Liver (tissue), 9 donors: ENCODE data around the gene OPN5.

- PRO-cap, 5 experiments, result peak in 3 of 5 experiments; most common plus-strand start chr6:44263628 (in 2); most common minus-strand start chr6:44263565 (in 1)
- RAMPAGE, long total RNA, 2 experiments, result no peak in any of the 2 experiments
- RRBS, result no CpG with 5 or more reads among the region's 12 CpGs
Observed at GRCh38 chr6:44262873-44263912, 2.2 kb downstream of the NFKBIE start.

- PRO-cap, 5 experiments, result no peak in any of the 5 experiments
- RAMPAGE, long total RNA, 2 experiments, result no peak in any of the 2 experiments
- RRBS, result no CpG with 5 or more reads among the region's 8 CpGs
Observed at GRCh38 chr6:44289719-44290415, 7.6 kb downstream of the TCTE1 start.

DNA sequence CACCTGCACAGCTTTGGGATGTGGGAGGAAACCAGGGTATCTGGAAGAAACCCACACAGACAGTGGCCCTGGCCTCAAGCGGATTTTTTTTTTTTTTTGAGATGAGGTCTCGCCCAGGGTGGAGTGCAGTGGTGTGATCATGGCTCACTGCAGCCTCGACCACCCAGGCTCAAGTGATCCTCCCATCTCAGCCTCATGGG lies 3.5 kb upstream of the CDC5L start:
- PRO-cap, 5 experiments, result no peak in any of the 5 experiments
- RAMPAGE, long total RNA, 2 experiments, result no peak in any of the 2 experiments
- RRBS, result no CpG with 5 or more reads among the region's 3 CpGs

GRCh38 chr6:44445441-44446127 lies 58.1 kb downstream of the CDC5L start:
- PRO-cap, 5 experiments, result no peak in any of the 5 experiments
- RAMPAGE, long total RNA, 2 experiments, result no peak in any of the 2 experiments
- RRBS, result no CpG with 5 or more reads among the region's 6 CpGs

DNA sequence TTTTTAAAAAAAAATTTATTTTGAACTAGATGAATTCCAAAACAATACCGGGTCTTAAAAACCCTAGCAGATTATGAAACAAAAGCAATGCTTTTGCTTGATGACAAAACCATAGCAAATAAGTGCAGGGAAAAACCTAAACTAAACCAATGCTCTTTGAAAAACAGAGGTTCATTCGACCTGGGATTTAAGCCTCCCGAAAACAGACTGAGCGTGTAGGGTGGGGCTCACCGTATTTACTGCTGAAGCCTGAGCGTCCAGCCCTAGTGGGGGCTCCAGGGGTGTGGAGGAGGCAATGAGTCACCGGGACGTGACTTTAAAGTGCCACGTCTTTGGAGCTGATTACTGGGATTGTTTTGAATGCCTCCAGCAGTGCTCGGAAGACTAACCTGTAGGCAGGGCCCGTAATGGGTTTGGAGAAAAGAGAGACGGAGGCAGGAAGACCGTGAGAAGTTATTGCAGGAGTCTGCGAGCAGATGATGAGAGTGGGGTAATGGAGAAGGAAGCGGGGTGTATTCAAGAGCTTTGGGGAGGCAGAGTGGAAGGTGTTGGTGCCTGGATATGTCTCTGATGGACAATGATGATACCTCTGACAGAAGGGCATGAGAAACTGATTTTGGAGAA lies 69.2 kb downstream of the CDC5L start:
- PRO-cap, 5 experiments, result no peak in any of the 5 experiments
- RAMPAGE, long total RNA, 2 experiments, result no peak in any of the 2 experiments
- RRBS, result no CpG with 5 or more reads among the region's 15 CpGs

- PRO-cap, 5 experiments, result no peak in any of the 5 experiments
- RAMPAGE, long total RNA, 2 experiments, result no peak in any of the 2 experiments
- RRBS, result 3% methylated on average over 12 of the region's 43 CpGs
Observed at GRCh38 chr6:45419367-45420127, 41.8 kb upstream of the SUPT3H start.

DNA sequence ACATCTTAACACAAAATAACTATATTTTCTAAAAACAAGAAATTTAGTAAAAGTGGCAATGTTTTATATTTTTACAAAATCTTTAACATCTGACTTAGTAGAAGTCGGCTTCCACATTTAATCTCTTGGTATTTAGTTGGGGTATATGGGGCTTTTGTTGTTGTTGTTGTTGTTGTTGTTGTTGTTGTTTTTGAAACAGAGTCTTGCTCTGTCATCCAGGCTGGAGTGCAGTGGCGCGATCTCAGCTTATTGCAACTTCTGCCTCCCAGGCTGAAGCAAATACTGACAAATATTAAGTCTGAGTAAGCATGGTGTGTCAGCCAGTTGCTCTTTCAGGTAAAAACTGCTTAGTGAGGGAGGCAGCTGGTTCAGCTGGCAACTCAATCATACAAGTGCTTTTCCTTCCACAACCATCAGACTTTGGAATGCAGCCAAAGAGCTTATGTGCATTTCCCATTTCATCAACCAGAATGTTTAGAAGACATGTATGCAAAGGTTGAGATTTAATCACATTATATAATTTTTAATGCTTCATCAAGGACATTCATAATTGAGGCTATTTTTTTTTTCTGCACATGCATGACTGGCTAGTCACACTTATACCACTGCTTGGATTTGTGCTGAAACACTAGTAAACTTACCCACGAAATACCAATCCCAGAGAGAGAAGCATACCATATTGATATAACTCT lies 56.1 kb downstream of the CLIC5 start:
- PRO-cap, 5 experiments, result no peak in any of the 5 experiments
- RAMPAGE, long total RNA, 2 experiments, result no peak in any of the 2 experiments
- RRBS, result no CpG with 5 or more reads among the region's 4 CpGs

- PRO-cap, 5 experiments, result no peak in any of the 5 experiments
- RAMPAGE, long total RNA, 2 experiments, result no peak in any of the 2 experiments
- RRBS, result no CpG with 5 or more reads among the region's 7 CpGs
Observed at GRCh38 chr6:45982941-45983650, 32.6 kb downstream of the CLIC5 start.

GRCh38 chr6:46010853-46011742 lies 4.6 kb downstream of the CLIC5 start:
- PRO-cap, 5 experiments, result no peak in any of the 5 experiments
- RAMPAGE, long total RNA, 2 experiments, result no peak in any of the 2 experiments
- RRBS, result no CpG with 5 or more reads among the region's 12 CpGs

DNA sequence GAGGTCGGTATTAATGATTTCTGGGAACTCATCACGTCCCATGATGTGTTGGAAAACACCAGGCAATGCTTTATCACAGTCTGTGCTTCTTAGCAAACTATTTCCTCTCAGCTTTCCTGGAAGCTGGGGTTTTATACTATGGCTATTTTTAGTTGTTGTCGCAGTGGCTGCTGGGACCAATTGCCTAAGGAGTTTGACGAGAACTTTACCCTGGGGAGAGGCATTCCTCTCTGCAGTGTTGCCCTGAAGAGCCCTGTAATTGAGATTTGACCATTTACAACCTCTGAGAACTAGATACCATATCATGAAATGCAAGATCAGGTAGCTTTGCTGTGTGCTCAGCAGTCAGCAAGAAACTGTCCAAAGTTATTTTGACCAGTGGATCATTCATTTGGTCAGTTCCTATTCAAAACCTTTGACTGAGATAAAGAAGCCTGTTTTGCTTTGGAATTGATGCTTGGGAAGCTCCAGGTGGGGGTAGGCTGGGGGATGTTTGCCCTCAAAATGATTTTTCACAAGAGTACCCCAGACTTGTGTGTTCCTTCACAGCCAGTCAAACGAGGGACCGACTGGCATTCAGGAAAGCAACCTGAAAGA lies 38.0 kb upstream of the CLIC5 start:
- PRO-cap, 5 experiments, result peak in 2 of 5 experiments; most common plus-strand start position 223 of the sequence (in 2); most common minus-strand start position 106 of the sequence (in 1)
- RAMPAGE, long total RNA, 2 experiments, result no peak in any of the 2 experiments
- RRBS, result no CpG with 5 or more reads among the region's 6 CpGs

GRCh38 chr6:46234138-46234733 lies 63.5 kb upstream of the ENPP5 start:
- PRO-cap, 5 experiments, result no peak in any of the 5 experiments
- RAMPAGE, long total RNA, 2 experiments, result no peak in any of the 2 experiments
- RRBS, result no CpG with 5 or more reads among the region's 2 CpGs

- PRO-cap, 5 experiments, result no peak in any of the 5 experiments
- RAMPAGE, long total RNA, 2 experiments, result no peak in any of the 2 experiments
- RRBS, result no CpG with 5 or more reads among the region's 18 CpGs
Observed at GRCh38 chr6:46325277-46326106, 154.7 kb upstream of the ENPP5 start.

DNA sequence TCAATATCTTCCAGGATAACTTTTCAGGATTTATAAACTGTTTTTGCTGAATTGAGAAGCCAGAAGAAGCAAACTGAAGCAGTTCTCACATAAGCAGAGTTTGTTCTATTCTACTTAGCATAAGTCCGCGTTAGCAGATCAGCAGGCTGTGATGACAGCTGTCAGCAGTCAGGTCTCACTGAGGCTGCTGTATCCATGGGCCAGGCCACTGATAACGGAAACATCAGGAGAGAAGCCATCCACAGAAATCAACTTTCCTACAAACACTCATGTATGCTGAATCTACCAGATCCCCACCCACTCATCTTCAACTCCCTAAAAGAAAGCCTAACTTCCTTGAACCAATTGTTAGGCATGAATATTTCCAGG lies 6.8 kb downstream of the RCAN2 start:
- PRO-cap, 5 experiments, result no peak in any of the 5 experiments
- RAMPAGE, long total RNA, 2 experiments, result no peak in any of the 2 experiments
- RRBS, result no CpG with 5 or more reads among the region's 3 CpGs

GRCh38 chr6:46491780-46492183 lies 533 bp upstream of the RCAN2 start:
- PRO-cap, 5 experiments, result no peak in any of the 5 experiments
- RAMPAGE, long total RNA, 2 experiments, result no peak in any of the 2 experiments
- RRBS, result 3% methylated on average over 6 of the region's 15 CpGs

DNA sequence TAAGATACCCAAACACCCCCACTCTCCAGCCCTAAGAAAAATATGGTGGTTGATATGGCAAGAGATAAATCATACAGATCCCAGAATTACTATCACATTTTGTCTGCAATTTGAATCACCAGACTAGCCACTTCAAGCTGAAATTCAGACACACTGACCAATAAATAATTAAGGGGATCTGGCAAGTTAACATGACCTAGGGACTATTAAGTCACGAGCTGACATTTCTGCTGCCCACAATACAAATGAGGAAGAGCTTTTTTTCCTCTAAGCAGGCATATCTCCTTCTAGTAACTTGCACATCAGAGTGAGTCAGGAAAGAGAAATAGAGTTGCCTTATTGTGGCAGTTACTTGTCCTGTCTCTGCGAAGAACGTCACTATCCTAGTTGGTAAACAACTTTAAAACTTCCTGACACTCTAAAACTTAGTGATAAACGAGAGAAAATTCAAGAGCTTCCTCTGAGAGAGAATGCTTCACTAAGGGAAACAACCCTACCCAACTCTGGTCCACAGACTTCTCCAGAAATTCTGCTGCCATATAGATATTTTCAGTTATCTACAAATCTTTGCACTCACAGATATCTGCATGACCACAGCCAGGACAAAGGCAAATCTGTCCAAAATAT lies 4.2 kb downstream of the PLA2G7 start:
- PRO-cap, 5 experiments, result peak in 5 of 5 experiments; most common plus-strand start position 431 of the sequence (in 3); most common minus-strand start position 134 of the sequence (in 1)
- RAMPAGE, long total RNA, 2 experiments, result no peak in any of the 2 experiments
- RRBS, result no CpG with 5 or more reads among the region's 4 CpGs

GRCh38 chr6:47307673-47308384 lies 1.9 kb downstream of the TNFRSF21 start:
- PRO-cap, 5 experiments, result no peak in any of the 5 experiments
- RAMPAGE, long total RNA, 2 experiments, result no peak in any of the 2 experiments
- RRBS, result no CpG with 5 or more reads among the region's 3 CpGs

DNA sequence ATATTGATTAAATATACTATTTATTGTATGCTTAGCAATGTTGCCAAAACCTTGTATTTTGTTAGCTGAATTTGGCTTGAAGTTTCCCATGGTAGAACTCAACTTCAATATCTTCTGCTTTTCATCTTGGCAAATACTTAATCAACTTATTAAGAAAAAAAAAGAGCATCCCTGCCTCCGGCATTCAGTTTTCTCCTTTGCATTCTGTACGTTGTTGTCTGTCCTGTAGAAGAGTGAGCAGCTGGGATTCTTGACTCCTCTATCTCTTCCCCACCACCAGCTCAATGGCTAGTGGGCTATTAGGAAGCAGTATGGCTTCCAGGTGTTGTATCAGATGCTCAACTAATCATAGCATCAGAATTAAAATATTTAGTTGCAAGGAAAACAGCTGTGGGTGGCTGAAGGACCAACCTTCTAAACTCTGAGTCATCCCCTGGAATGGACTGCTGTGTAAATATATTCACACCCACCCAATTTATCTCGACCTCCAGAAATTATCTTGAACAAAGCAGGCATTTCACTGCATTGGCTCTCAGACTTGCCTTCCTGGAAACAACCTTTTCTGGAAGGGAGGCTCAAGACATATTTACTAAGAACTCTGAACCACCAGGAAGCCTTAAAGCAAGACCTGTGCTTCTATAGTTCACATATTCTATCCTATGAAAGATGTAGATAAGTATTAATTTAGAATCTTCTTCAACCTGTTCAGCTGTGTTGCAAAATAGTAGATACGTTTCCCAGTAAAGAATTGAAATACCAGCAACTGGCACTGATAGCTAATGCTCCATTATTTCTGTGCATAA lies 57.2 kb upstream of the CD2AP start:
- PRO-cap, 5 experiments, result no peak in any of the 5 experiments
- RAMPAGE, long total RNA, 2 experiments, result no peak in any of the 2 experiments
- RRBS, result no CpG with 5 or more reads among the region's 4 CpGs

- PRO-cap, 5 experiments, result no peak in any of the 5 experiments
- RAMPAGE, long total RNA, 2 experiments, result no peak in any of the 2 experiments
- RRBS, result no CpG with 5 or more reads among the region's 5 CpGs
Observed at GRCh38 chr6:47479070-47479583, 1.5 kb downstream of the CD2AP start.

- PRO-cap, 5 experiments, result no peak in any of the 5 experiments
- RAMPAGE, long total RNA, 2 experiments, result no peak in any of the 2 experiments
Observed at GRCh38 chr6:47595640-47595978, 102.8 kb upstream of the ADGRF4 start.

DNA sequence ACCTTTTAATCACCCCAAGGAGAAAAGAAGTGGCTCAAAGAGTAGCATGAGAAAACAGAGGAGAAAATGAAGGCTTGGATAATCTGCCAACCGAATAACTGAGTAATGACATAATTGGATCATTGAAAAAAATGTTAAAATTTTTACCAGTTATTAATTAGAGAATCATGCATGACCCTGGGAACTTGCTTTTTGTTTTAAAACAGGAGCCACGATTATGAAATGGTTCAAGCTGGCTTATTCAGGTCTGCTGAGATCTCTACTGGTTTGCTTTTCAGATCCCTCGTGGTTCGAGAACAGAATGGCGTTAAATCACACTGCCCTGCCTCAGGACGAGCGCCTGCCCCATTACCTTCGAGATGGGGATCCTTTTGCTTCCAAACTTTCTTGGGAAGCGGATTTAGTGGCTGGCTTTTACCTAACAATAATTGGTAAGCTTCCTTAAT lies at the start of gene OPN5:
Gene OPN5, plus strand, starts transcription at position 267 of the 446 bp plus-strand sequence.
- PRO-cap, 5 experiments, result no peak in any of the 5 experiments
- RAMPAGE, long total RNA, 2 experiments, result no peak in any of the 2 experiments
- RRBS, result no CpG with 5 or more reads among the region's 9 CpGs